Mesenchymal stem cell of Wharton's jelly (primary cell): ENCODE data around the genes APC2, PCSK4, REXO1 and ADAT3.

GRCh38 chr19:1428971-1429872 is 9.0 kb upstream of the RPS15 start:
- CAGE, long polyA plus RNA: no peak

DNA sequence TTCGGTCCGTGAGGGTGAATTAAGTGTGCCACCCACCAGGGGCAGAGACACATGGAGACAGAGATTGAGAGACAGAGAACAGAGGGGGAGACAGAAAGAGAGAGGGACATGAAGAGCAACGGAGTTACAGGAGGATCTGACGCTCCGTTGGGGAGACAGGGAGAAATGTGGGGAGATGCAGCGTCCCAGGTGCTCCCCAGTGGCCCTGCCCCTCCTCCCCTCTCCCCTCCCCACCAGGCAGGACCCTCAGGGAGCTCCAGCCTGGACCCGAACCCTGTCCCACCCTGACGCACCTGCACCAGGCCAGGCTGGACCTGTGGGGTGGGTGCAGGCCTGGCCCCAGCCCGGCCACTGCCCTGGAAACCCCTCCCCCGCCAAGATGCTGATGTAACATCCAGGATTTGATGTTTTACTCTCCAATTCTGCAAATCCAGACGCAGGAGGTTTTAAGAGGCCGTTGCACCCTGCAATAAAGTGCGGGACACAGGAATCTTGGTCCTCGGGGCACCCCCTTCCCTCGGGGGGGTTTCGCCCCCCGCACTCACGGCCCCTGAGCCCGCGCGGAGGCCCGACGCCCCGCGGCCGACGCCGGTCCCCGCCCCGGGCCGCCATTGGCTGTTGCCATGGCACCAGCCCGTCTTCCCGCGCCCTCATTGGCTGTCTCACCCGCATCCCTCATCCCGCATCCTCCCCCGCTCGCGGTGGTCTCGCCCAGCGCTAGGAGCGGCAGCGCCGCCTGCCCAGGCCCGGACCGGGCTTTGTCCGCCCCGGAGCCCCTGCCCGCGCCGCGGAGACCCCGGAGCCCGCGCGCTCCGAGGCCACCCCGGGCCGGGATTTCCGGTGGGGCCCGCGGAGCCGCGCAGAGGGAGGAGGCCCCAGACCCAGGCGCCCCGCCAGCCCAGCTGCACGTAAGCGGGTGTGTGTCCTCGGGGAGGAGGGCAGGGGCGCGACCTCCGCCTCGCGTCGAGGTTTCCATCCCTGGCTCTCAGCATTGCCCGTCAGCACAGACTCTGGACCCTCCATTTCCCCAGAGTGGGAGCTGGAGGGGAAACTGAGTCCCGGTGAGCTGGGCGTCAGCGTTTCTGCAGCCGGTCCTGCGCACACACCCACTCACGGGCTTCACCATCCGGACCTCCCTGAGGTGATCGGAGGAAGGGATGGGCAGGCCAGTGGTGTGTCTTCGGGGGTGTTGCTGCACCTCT is at the start of gene APC2:
APC2 (plus strand) TSS at position 699 of the 1,202 bp plus-strand sequence.
- CAGE, long polyA plus RNA: no peak

DNA sequence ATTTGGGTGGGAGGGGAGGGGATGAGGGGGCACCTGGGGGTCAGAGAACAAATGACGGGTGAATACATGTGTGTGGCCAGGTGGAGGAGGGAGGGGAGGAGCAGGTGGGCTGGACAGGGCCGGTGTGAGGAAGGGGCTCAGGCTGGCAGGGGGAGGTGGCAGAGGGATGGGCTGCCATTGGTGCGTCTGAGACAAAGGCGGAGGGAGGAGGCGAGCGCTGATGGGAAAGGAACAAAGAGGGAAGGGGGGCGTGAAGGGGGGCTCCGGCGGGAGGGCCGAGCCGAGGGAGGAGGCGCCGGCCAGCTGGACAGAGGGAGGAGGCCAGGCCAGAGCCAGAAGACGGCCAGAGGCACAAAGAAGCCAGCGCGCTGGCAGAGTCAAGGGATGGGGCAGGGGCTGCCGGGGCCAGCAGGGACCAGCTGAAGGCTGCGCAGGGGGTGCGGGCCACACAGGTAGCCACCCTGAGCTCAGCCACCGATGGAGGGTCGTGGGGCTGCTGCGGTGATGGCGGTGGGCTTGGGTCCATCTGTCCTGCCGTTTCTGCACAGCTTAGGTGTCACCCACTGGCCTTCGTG is 2.0 kb downstream of the APC2 start:
- CAGE, long polyA plus RNA: no peak

- CAGE, long polyA plus RNA: no peak
Measured at GRCh38 chr19:1489997-1490887, at the start of gene PCSK4. Gene PCSK4, minus strand, starts transcription at chr19:1490350.

DNA sequence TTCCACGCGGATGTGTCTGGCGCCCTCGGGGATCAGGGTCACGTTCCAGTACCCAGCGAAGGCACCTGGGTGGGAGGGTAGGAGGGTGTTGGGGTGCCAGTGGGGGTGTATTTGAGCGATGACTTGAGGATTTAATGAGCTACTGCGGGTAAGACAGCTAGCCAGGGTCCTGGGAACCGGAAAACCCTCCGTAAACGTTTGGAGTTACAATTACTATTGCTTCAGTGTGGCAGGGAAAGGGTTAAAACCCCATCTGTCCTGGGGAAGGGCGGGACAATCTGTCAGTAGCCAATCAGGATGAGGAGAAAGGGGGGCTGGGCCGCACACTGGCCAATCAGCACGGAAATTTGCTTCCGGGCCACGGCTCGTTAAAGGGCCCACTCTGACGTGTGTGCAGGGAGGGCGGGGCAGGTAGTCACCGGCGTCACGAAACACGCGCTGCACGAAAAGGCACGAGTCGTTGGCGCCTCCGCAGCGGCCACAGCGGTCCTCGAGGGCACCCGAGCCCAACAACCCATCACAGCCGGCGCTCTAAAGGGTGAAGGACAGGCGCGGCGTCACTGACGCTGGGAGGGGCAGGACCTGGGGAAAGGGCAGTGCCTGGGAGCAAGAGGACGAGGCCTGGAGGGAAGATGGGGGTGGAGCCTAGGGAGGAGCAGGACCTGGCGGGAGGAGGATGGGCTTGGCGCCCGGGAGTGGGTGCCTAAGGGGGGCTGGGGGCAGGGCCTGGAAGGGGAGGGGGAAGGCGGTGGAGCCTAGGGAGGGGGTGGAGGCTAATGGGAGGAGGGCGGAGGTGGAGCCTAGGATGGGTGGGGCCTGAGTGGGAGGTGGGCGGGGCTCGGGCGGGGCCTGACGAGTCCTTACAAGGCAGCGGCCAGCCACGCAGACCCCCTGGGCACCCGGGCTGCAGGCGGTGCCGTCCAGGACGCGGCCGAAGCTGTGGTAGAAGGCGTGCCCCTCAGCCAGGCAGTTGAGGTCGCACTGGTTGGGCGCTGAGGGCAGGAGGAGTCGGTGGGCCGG is 4.9 kb downstream of the ADAMTSL5 start:
- CAGE, long polyA plus RNA: no peak

GRCh38 chr19:1606259-1606486 is 911 bp upstream of the UQCR11 start:
- CAGE, long polyA plus RNA: no peak

DNA sequence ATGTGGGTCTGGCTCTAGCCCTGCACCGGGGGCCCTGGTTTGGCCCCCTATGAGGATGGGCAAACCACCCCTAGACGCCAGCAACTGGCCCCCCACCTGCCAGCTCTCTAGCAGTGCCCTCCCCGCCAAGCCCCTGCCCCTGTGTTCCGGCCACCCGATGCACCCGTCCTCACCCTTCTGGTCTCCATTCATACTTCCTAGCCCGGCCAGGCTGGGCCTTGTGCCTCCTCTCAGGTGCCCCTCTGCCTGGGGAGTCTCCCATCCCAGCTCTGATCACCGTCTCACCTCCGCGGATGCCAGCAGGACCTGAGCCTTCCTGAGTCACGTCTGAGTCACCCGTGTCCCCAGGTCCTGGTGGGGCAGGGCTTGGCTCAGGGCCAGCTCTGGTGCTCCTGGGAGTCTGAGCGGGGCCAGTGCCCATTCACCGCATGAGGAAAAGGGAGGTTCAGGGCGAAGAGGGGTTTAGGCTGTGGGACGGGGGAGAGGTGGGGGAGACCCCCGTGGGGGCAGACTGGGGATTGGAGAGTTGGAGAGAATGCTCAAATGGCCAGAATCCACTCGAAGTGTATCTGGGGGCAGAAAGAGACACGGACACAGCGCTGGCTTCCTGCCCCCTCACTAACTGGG is 647 bp downstream of the ATP8B3 start:
- CAGE, long polyA plus RNA: no peak

- CAGE, long polyA plus RNA: no peak
Measured at GRCh38 chr19:1848151-1849112, at the start of gene REXO1. Gene REXO1, minus strand, starts transcription at chr19:1848483.

- CAGE, long polyA plus RNA: no peak
Measured at GRCh38 chr19:1872287-1873444, 9.3 kb upstream of the KLF16 start.

DNA sequence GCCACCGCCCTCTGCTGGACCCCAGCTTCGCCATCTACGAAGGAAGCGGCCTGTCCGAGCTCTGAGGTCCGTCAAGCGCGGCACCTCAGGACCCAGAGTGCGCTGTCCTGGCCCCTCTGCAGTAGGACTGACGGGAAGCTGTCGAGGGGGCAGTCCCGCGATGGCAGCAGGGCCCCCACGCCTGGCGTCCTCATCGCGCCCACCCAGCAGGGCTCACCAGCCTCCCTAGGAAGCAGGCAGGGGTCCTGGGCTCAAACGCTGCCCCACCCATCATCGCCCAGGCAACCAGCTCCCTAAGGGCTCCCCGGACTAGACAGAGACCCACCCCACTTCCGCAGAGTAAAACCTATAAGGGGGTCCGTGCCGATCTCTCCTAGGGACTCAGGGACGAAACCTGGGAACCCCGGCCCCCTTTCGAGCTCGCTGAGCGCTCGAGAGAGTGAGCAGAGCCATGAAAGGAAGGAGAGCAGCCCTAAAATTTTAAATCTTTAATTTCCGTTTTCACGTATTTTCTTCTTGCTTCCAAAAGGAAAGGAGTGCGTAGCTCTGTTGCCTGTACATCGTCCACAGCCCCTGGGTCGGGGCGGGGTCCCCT is 8.7 kb downstream of the ABHD17A start:
- CAGE, long polyA plus RNA: no peak

GRCh38 chr19:1877098-1877814 is 8.0 kb downstream of the ABHD17A start:
- CAGE, long polyA plus RNA: no peak

DNA sequence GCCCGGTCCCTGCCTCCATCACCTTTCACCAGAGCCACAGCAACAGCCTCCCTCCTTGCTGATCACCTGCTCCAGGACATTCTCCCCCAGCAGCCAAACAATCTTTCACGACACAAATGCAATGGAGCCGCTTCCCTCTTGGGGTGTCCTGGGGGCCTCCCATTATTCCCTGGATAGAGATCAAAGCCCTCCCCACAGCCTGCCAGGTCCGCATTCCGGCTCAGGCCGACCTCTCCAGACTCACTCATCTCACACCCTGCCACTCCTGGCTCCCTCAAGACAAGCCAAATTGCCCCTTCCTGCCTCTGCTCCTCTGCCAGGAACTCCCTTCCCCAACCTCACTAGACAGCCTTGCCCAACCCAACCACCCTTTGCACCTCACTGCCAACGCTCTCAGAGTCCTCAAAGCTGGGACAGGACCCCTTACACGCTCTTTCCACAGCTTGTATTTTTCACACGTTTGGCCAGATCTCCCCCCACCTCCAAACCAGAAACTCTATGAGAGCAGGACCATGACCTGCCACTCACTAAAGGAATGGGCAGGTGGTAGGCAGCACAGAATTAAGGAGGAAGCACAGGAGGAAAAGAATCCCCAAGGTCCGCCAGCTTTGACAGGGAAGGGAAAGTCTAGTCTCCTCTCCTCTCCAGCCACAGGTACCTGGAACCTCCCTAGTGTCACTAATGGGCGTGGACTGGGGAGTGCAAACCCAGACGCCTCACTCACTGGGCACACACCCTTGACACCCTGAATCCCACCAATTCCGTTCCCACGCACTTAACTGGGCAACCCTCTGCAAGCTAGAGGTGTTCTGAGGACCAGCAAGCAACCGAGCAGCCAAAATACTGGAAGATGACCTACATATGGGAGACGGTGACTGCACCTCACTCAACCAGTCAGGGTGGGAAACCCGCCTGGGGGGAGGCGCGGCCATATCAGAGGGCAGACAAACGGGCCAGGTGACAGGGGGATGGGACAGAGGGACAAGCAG is 1.3 kb downstream of the ABHD17A start:
- CAGE, long polyA plus RNA: no peak

DNA sequence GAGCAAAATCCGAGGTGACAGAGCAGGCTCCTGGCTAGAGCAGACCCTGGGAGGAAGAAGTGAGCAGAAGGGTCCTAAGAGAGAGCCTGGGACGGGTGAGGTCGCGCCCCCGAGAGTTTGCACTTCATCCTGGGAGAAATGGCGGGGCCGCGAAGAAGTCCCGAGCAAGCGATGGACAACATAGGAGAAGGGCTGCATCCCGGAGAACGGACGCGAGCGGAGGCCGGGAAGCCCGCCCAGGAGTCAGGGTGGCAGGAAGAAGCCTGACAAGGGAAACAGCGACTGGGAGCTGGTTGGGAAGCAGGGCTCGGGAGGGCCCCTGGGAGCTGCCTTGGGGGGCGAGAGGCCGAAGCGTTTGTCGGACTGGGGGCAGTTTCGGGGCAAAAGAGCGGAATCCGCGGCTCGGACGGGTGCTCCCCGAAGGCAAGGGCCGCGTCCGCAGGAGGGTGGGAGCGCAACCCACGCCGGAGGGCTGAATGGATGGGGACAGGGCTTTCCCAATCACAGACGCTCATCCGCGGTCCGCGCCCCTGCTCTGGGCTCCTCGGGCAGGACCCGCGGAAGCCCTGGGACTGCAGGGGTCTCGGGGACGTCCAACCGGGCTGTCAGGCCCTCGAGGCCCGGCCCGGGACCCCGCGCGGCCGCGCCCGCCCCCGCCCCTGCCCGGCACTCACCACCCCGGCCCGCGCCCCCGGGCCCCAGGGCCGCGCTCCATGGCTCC is 458 bp downstream of the ABHD17A start:
- CAGE, long polyA plus RNA: no peak

- CAGE, long polyA plus RNA: no peak
Measured at GRCh38 chr19:1905017-1906043, at the start of gene ADAT3. Gene ADAT3, plus strand, starts transcription at chr19:1905399.

GRCh38 chr19:1924203-1925104 is 16.5 kb upstream of the CSNK1G2 start:
- CAGE, long polyA plus RNA: no peak

- CAGE, long polyA plus RNA: no peak
Measured at GRCh38 chr19:1929371-1930003, 11.5 kb upstream of the CSNK1G2 start.

DNA sequence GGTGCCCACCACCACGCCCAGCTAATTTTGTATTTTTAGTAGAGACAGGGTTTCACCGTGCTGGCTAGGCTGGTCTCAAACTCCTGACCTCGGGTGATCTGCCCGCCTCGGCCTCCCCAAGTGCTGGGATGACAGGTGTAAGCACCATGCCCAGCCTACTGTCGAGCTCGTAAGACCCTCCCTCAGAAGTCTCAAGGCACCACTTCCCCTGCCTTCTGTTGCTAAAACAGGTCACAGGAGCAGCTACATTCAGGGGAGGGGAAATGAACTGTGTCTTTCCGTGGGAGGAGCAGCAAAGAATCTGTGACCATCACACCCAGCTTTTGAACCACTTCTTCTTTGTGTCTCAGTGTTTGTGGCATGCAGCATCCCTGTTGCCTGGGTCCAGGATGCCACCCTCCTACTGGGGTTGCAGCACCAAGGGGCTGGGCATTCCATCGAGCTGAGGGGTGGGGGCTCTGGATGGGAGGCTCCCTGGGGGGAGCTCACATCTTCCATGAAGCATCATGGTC is 7.8 kb upstream of the CSNK1G2 start:
- CAGE, long polyA plus RNA: no peak

GRCh38 chr19:1956879-1957358 is 15.9 kb downstream of the CSNK1G2 start:
- CAGE, long polyA plus RNA: no peak

GRCh38 chr19:2027325-2027955 is 11.9 kb upstream of the BTBD2 start:
- CAGE, long polyA plus RNA: no peak

- CAGE, long polyA plus RNA: no peak
Measured at GRCh38 chr19:2039148-2039417, 12.0 kb downstream of the MKNK2 start.